Calu3 (cell line): ENCODE results near the genes TOX3, AKTIP and MMP2.

- PRO-cap = no peak
Measured at GRCh38 chr16:51235485-51236029, 84.5 kb upstream of the SALL1 start.

DNA sequence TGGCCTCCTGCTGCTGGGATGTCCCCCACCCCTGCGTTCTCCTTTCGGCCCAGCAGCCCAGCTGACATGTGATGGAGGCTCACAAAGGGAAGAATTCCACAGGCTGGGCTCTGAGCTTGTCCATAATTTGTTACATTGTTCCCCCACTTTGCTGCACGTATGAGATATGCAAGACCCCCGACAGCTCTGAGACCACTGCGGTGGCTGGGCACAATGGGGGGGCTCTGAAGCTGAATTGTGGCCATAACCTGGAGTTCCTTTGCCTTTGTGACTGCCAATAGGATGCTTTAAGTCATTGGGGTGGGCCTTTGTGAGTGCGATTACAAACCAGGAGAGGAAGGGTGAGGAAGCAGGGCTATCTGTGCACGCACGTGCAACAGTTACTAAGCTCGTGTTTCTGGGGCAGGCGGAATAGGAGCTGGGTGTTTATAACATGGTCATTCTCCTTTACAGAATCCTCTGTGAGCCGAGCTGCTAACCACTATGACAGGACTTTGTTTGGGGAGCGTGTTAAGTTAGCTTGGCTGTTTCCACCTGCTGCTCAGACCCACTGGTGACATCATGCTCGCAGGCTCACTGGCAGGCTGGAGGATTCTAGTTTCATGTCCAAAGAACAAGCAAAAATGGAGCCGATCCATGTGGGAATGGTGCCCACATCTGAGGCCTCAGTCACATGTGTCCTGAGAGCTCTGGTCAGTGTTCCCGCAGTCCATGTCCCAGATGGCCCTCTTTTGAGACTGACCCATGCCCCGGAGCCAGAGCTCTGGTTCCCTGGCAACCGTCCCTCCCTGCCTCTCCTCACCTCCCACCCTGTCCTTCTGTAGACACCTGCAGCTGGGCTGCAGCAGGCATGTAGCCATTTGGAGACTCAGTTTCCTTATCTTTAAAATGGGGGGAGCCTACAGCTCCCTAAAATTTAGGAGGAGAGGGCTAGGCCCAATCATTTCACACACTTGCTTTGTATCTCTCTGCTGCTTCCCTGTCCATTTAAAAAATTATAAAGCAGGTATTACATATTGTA is 208.4 kb upstream of the SALL1 start:
- PRO-cap = no peak

DNA sequence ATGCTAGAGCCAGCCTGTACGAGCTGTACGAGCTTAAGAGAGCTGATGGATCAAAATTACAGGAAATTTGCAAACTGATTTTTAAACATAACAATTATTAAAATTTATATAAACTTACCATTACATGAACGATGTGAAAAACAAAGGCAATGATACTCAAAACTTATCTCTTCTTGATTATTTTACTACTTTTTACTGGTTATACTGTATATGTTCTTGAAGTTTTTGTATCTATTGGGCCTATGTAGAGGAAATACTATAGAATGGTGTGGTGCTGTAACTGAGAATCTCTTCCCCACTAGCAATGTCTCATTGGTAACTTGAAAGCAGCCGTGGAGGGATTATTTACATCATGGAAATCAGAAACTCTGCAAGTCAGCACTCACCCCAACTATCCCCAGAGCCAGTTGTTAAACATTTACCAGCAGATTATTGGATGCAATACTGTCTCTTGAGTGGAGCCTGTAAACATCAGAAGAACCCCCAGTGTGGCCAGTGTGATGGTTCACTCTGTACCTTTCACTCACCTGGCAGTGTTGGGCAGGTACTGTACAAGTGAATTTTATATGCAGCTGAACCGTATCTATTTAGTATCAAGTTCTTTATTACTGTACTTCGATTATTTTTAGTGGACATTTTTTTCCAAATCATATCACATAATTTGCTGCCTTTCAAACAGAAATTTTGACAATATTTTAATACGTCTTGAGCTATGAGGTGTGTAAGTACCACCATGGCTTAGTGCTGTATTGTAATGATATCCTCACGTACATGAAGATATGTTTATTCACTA is 299.8 kb upstream of the SALL1 start:
- PRO-cap = no peak

DNA sequence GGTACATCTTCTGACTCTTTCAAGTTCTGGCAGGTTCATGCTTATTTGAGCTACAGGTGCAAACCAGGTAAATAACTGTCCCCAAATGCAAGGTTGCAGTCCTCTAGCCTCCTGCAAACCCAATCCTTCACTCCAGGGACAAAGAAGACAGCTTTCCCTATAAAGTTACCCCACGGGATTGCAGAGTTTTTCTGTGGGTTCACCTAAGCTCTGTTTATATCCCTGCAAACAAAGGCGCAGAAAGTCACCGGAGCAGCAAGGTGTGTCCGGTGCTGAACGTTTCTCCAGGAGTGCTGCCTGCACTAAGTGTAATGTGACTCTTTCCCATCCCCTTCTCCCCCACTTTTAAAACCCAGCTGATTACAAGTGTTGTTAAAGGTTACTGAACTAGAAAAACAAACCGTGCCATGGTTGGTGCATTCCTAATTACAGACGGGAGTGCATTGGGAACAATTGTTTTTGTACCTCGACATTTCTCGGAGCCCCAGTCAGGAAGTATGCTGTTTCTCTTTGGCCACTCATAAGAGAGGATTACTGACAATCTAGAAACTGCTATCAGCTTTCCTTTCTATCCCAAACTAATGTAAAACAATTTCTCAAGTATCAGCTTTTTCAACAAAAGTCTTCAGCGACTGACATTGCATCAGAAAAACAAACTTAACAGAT is 440.9 kb upstream of the SALL1 start:
- PRO-cap = no peak

- PRO-cap = bidirectional peak, plus-strand start at chr16:52546663, minus-strand start at chr16:52546519; bidirectional peak, plus-strand start at chr16:52546864, minus-strand start at chr16:52546707; bidirectional peak, plus-strand start at chr16:52547229, minus-strand start at chr16:52547122
Measured at GRCh38 chr16:52546597-52547664, at the start of gene TOX3. TSS of gene TOX3 (minus strand) at chr16:52547143.

GRCh38 chr16:52561861-52562475 is 15.0 kb upstream of the TOX3 start:
- PRO-cap = no peak

GRCh38 chr16:53041456-53042077 is 11.1 kb downstream of the CHD9NB start:
- PRO-cap = unidirectional peak, plus-strand start at chr16:53041851

DNA sequence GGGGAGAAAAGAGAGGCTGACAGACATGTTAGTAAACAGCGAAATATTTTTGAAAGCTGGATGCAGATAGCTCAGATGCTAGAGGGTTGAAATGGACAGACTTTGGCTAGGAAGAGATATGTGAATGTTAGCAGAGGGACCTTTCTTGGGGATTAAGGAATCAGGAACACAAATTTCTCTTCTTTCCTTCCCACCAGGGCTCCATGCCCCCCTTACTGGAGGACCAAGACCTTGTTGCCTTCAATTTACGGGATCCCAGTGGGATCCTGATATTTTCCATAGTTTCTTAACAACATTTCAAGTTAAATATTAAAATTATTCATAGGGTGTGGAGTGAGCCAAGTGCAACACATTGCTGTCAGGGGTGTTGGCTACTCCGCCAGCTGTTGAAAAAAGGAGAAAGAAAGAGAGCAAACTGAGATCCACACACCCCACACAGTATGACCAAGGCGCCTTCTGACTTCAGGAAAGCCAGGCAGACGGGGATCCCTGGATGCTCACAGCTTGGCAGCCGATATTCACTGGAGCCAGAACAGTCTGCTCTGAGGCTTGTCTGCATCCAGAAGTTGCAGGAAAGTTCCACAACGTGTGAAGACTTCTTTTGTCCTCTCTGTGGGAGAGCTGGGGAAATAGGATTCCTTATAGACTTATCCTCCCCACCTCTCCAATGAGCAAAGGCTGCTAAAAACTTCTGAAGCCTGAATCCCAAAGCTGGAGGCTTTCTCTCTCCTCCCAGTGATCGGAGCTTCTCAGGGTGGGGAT is 9.3 kb downstream of the CHD9NB start:
- PRO-cap = bidirectional peak, plus-strand start at position 400 of the sequence, minus-strand start at position 260 of the sequence

- PRO-cap = no peak
Measured at GRCh38 chr16:53134671-53135877, 80.3 kb downstream of the CHD9 start.

DNA sequence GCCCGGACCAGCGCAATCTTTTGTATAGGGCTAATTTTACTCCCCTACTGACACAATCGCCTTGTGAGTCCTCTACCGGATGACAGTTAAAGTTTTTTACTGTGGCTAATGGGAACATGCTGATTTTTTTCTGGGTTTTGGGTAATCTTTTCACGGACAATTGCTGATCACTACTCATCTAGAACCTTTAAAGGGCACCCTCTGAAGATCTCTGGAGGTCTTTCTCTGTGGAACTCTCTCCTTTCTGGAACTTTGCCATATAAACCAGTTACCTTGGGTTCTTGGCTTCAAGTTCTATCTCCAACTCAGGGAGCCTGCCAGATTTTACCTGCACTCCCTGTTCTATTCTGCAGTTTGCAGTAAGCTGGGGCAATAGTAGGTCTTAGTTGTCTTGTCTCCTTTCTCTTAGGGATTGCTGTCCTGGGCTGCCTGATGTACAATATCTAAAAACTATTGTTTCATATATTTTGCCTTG is 120.2 kb downstream of the CHD9 start:
- PRO-cap = no peak

- PRO-cap = bidirectional peak, plus-strand start at chr16:53502742, minus-strand start at chr16:53502674; bidirectional peak, plus-strand start at chr16:53503026, minus-strand start at chr16:53502970; bidirectional peak, plus-strand start at chr16:53503635, minus-strand start at chr16:53503206
Measured at GRCh38 chr16:53502186-53503402, at the start of gene AKTIP. TSS of gene AKTIP (minus strand) at chr16:53503209.

DNA sequence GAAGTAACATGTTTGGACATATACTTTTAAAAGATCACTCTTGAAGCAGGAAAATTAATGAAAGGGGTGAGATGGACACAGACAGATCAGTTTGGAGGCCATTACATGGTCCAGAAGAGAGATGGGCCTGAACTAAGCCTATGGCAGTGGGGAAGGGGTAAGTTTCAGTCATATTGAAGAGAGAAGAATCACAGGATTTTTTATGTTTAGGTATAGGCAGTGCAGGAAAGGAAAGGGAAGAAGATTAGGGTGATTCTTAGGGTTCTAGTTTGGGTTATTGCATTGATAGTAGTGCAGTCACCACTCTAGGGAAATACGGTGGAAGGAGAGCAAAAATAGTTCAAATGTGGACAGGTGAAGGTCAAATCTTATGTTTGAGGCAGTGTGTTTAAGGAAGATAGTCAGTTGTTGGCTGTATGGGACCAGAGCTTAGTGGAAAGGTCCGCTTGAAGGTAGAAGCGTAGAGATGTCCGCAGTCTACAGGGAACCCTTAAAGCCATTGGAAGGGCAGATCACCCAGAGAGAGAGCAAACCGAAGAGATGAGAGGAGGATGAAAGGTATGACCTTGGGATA is 223.2 kb downstream of the FTO start:
- PRO-cap = no peak

- PRO-cap = no peak
Measured at GRCh38 chr16:54125684-54126203, 160.8 kb downstream of the IRX3 start.

GRCh38 chr16:54193359-54194340 is 92.9 kb downstream of the IRX3 start:
- PRO-cap = no peak

DNA sequence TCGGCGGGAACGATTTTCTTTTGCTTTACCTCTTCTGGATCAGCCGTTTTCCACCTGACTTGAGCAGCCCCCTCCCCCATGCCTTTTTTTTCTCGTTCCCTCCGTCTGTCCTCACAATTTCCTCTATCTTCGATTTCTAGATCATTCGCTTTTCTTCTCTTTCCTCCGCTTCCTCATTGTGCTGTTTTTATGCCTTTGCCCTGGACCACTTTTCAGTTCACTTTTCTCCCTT is 4.0 kb upstream of the IRX3 start:
- PRO-cap = no peak

DNA sequence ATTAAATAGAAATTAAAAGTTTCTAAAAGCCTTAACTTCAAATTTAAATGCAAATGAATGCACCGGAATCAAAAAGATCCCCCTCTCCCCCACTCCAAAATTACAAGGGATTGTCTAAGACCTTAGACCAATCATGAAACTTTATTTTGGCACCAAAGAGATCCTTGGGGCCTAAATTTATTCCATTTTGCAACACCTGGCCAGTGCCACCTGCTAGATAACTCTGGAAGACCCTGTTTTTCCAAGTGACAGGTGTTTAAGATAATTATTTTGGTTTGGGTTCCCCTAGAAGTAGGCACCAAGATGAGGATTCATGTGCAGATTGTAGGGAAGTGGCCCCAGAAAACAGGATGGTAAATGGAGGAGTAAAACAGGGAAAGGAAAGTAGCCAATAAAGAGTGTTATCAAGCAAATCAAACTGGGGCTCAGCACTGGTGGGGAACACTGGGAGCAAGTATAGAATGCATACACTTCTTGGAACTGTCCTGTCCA is 215.9 kb upstream of the IRX5 start:
- PRO-cap = no peak

DNA sequence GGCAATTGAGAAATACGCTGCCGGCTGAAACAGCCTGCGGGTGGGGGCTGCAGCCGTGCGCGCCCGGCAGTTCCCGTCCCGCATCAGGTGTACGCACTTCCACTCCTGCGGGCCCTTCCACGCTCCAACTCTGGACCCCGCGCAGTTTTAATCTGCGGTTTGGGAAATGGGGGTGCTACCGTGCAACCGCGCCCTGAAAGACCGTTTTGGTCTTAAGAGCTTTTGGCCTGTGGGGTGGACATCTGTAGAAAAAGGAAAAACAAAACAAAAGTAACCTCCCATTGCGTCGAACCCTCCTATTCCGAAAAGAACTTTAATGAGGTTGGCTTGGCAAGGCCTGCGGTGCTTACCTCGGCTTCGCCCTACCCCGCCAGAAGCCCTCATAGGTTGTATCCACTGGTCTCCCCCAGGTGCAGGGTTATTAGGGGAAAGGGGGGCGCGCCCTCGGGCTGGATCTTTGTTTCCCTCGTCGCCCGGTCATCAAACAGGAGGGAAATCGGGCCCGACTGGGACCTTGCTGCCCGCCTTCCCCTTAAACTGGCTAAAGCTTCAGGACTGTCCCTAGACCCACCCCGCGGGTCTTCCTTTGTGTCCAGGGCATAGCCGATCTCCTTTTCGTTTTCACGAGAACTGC is 7.3 kb downstream of the IRX5 start:
- PRO-cap = no peak

- PRO-cap = no peak
Measured at GRCh38 chr16:55330423-55331046, 6.5 kb downstream of the IRX6 start.

- PRO-cap = no peak
Measured at GRCh38 chr16:55370847-55371493, 47.0 kb downstream of the IRX6 start.

DNA sequence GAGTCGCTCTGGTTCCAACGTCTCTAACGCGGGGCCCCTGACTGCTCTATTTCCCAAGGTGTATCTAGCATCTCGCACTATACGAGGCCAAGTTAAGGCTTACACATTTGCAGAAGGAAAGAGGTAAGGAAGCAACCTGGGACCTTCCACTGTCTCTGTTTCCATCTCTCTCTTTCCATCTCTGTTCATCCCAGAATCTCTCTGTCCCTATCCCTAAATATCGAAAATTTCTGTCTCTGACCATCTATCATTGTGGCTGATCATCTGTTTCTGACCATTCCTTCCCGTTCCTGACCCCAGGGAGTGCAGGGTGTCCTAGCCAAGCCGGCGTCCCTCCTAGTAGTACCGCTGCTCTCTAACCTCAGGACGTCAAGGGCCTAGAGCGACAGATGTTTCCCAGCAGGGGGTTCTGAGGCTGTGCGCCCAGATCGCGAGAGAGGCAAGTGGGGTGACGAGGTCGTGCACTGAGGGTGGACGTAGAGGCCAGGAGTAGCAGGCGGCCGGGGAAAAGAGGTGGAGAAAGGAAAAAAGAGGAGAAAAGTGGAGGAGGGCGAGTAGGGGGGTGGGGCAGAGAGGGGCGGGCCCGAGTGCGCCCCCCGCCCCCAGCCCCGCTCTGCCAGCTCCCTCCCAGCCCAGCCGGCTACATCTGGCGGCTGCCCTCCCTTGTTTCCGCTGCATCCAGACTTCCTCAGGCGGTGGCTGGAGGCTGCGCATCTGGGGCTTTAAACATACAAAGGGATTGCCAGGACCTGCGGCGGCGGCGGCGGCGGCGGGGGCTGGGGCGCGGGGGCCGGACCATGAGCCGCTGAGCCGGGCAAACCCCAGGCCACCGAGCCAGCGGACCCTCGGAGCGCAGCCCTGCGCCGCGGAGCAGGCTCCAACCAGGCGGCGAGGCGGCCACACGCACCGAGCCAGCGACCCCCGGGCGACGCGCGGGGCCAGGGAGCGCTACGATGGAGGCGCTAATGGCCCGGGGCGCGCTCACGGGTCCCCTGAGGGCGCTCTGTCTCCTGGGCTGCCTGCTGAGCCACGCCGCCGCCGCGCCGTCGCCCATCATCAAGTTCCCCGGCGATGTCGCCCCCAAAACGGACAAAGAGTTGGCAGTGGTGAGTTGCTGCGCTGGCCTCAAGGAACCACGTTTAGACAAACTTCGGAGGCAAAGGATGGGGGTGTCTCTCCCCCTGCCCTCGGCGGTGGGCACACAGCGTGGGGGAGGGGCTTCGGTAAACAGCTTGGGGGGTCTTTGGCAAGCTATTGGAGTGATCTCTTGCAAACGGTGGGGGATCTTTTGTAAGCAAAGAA is at the start of gene MMP2:
TSS of gene MMP2 (plus strand) at position 672 of the 1,302 bp plus-strand sequence.
- PRO-cap = no peak